Tongue (tissue), 2 donors: ENCODE measurements around the genes PRR23A and SLC25A36.

- RAMPAGE, long total RNA = no peak
Measured at GRCh38 chr3:138408880-138409079, 25.6 kb upstream of the ESYT3 start.

- RAMPAGE, long total RNA = no peak
Measured at GRCh38 chr3:138549069-138550077, 44.7 kb downstream of the CEP70 start.

- RAMPAGE, long total RNA = no peak
Measured at GRCh38 chr3:138594616-138595510, 803 bp upstream of the CEP70 start.

DNA sequence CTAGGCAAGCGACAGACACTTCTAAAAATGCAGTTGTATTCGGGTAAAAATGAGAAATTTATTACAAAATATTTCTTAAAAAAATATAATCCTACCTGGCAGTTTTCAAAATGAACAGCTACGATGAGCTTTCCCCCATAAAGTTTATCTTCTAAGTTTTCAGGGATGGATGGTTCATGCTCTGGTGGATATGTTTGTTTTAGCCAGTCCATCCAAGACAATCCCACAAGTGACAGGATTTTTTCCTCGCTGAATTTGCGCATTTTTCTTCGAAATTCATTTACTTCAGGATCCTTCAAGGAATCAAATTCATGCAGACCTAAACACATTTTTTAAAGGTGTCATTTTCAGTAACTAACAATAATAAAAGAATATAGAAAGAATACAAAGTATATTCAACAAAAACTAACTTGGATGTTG, 92.3 kb downstream of the PIK3CB start:
- RAMPAGE, long total RNA = no peak

GRCh38 chr3:138744635-138745290, 90.0 kb downstream of the PIK3CB start:
- RAMPAGE, long total RNA = no peak

DNA sequence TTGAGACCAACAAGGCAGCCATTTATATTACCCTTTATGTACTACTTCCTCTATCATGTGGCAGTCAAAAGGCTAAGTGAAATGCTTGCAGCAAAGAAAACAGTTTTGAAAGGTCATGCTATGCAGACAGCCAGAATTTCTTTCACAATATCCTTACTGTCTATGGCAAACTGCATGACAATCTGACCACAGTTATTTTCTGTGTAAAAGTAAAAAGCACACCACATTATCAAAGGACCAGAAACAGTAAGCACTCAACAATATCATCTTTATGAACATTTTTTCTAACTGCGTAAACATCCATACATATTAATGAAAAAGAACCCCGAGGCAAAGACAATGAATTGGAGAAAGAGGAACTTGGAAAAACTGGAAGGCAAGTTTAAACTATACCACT, 47.9 kb downstream of the PIK3CB start:
- RAMPAGE, long total RNA = no peak

GRCh38 chr3:138915806-138916530, 31.0 kb downstream of the FOXL2 start:
- RAMPAGE, long total RNA = no peak

- RAMPAGE, long total RNA = no peak
Measured at GRCh38 chr3:139006237-139006750, at the start of gene PRR23A. TSS of gene PRR23A (minus strand) at chr3:139006268.

DNA sequence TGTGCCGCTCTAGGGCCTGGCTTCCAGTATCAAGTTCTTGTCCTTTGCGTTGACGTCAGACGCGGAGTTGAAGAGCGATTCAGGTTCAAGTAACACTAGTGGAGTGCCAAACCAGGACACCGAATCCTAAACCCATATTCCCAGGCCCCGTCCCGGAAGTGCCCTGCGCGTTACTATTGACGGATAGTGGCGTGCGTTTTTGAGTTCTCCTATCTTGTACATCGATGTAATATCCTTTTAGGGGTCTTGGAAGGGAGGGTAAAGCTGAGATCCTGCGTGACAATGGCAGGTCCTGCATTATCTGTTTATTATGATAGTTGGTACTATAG, 348 bp upstream of the PRR23C start:
- RAMPAGE, long total RNA = no peak

GRCh38 chr3:139491268-139491721, 15.0 kb upstream of the RBP2 start:
- RAMPAGE, long total RNA = no peak

DNA sequence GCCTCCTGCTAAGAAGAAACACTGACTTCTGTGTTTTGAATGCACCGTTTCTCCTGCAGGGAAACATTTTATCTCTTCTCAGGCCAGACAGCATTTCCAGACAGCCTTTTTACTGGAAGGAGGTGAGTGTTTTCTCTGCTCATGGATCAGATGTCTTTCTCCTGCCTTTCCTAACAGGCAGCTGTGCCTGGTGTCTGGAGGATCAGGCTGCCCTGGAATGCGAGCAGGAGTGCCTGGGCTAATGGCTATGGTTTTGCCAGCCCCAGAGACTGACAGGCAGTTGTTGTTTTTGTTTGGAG, 96.6 kb upstream of the NMNAT3 start:
- RAMPAGE, long total RNA = no peak

DNA sequence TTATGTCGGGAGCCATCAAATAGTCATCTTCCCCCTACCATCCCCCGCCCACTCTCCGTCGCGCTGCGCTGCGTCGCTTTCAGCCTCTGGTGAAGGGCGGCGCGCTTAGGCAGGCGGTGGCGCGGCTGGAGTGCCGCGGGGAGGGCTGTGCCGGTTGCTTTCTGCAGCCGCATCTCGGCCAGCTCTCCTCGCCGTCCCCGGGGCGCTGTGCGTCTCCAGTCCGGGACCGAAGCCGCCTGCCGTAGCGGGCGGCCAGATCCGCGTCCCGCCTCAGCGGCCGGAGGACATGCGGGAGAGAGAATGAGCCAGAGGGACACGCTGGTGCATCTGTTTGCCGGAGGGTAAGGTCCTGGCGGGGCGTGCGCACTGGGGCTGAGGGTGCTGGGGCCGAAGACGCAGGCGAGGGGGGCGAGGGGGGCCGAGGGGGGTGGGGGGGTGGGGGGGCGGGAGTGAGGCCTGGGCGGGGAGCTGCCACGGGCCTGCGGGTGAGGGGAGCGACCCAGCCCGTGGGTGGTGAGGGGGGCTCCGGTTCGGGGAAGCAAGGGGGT, at the start of gene SLC25A36:
TSS of gene SLC25A36 (plus strand) at position 82 of the 548 bp plus-strand sequence.
- RAMPAGE, long total RNA = no peak

GRCh38 chr3:141243360-141243768, 11.7 kb downstream of the PXYLP1 start:
- RAMPAGE, long total RNA = no peak

DNA sequence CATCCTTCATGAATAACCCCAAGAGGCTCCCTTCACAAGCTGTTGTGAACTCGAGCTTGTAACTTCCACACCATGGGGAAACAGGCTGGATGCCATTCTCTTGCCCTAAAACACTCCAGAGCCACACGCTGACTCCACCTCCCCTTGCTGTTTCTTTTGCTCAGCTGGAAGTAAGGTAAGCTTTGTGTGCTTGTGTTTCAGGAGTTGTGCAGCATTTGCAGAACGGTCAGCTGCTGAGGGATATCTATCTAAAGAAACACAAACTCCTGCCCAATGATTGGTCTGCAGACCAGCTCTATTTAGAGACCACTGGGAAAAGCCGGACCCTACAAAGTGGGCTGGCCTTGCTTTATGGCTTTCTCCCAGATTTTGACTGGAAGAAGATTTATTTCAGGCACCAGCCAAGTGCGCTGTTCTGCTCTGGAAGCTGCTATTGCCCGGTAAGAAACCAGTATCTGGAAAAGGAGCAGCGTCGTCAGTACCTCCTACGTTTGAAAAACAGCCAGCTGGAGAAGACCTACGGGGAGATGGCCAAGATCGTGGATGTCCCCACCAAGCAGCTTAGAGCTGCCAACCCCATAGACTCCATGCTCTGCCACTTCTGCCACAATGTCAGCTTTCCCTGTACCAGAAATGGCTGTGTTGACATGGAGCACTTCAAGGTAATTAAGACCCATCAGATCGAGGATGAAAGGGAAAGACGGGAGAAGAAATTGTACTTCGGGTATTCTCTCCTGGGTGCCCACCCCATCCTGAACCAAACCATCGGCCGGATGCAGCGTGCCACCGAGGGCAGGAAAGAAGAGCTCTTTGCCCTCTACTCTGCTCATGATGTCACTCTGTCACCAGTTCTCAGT, 60.7 kb downstream of the PXYLP1 start:
- RAMPAGE, long total RNA = no peak

DNA sequence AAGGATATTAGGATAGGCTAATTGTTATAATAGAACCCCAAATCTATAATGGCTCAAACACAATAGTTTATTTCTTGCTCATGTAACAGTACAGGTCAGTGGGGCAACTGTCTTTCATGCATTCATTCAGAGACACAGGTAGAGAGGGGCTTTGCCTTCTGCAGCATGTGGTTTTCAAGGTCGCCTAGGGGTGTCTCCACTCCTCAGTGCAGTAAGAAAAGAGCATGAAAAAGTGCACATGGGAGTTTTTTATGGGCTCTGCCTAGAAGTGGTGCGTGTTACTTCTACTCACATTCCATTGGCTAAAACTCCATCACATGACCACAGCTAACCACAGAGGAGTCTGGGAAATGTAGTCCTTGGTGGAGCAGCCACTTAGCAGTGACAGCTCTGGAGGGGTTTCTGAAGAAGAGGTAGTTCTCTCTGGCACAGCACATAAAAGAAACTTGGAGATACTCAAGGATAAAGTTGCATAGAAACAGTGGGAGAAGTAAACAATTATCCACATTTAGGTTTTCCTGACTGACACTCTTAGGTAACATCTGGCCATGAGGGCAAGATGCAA, 1.9 kb downstream of the ZBTB38 start:
- RAMPAGE, long total RNA = no peak

DNA sequence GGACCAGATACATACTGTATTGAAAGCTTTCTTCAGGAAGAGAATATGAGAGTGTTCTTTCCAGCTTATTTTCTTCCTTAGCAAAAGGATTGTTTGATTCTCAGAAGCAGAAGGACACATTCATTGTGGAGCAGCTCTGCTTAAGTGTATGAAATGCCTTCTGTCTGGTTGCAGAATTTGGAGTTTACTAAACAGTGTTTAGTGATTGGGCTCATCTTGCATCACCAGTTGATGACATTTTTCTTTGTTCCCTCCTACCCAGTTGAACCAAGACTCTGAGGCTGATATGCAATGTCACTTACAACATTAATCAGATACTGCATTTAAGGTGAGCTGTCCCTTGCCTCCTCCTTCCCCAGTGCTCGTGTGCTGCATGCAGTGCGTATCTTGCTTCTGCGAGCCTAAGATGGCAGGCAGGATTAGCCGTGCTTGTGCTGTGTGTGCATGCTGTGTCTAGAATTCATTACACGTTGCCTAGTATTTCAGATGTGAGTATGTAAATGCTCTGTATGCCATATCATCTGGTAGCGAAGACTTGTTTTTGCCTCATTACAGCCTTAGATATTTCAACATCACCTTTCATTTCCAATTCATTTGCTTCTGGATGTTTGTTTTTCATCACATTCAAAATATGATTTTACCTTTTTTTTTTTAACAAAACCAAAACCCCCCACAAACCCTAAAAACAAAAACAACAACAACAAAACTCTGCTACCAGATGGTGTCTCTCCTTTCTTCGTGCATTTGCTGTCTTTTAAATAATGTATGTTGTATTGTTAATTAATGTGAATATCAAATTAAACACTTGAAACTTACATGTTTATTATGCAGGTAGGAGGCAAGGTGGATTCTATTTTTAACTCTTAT, 18.5 kb downstream of the ZBTB38 start:
- RAMPAGE, long total RNA = no peak

- RAMPAGE, long total RNA = no peak
Measured at GRCh38 chr3:141388307-141389272, 20.3 kb downstream of the ZBTB38 start.

DNA sequence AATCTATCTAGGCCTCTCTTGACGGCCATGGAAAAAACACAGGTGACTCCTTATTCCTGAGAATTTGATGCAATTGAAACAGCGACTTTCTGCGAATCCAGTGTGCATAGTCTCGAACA, 33.4 kb downstream of the ZBTB38 start:
- RAMPAGE, long total RNA = no peak

DNA sequence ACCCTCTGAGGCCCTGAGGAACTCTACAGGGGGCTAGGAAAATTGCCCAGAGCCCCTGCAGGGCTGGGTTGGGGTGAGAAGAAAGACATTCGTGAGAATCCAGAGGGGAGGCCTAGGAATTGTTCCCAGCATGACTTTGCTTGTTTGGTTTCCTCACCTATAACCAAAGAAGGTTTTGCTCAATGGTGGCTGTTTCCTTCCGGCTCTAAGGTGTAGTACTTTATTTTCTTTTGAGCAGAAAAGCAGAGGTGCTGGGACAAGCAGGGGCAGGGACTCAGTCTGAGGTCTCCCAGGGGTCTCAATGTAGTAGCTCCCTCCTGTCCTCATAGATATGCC, 41.5 kb downstream of the ZBTB38 start:
- RAMPAGE, long total RNA = no peak

GRCh38 chr3:141412056-141412725, 43.9 kb downstream of the ZBTB38 start:
- RAMPAGE, long total RNA = no peak